ENCODE data around the gene LURAP1L.

DNA sequence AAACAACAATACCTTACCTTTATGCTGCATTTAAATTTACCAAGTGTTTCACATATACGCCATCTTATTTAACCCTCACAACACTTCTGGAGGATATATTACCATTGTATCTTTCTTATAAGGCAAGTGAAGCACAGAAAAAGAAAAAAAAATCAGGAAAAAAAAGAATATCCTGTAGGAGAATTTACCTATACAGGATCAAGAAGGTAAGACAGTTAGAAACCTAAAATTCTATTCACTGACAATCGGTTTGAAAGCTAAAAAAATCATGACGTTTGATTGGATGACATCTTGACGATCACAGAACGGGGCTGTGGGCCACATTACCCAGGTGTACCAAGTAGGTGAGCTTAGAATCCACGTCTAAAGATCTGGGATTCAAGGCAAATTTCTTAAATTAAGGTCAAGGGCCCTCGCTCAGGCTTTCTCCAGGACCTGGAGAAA is 909 bp downstream of the DMAC1 start:
- PRO-cap, 2 experiments = no peak in any of the 2 experiments
- RAMPAGE, long total RNA, 4 experiments = no peak in any of the 4 experiments

DNA sequence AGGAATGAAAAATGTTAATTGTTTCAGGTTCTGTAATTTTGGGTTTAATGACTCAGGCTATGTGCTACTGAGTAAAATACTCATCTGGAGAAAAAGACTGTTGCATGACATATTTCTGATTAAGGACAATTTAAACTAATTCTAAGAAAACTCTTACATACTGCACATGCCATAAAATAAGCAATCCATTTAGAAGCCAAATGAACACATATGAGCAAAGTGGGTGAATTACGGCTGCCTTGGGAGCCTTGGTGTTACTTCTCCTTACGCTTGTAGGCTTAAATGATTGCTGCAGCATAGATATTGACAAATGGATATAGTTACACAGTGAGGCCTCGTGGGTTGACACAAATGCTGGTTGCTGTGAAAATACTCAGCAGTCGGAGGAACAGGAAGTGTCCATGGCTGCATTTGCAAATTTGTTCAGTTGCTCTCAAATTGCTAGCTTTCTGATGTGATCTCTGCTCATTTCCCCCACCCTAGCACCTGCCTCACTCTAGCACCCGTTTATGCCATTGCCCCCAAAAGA is 174.9 kb upstream of the DMAC1 start:
- PRO-cap, 2 experiments = no peak in any of the 2 experiments
- RAMPAGE, long total RNA, 4 experiments = no peak in any of the 4 experiments

DNA sequence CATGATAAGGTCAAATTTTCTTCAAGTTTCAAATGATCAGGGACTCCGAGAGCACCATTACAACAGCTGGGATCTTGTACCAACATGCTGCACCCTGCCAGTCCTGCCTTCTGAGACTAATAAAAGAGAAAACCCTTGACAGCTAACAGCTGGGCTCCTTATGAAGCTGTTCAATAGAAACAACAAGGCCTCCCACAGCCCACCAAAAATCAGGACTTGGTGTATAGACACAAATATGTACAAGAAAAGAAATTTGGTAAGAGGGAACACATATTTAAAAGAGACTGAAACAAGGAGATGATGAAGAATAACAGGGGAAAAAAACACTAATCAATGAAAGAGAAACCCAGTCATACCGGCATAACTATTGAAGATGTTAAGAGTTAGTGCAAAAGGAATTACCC is 985.4 kb upstream of the DMAC1 start:
- PRO-cap, 2 experiments = no peak in any of the 2 experiments
- RAMPAGE, long total RNA, 4 experiments = no peak in any of the 4 experiments

- PRO-cap, 2 experiments = peak in 1 of 2 experiments; most common plus-strand start chr9:9090874 (in 1)
- RAMPAGE, long total RNA, 4 experiments = no peak in any of the 4 experiments
Observed at GRCh38 chr9:9090738-9091022, 1291.1 kb upstream of the DMAC1 start.

GRCh38 chr9:9441775-9442328 is 1171.0 kb downstream of the PTPRD start:
- PRO-cap, 2 experiments = no peak in any of the 2 experiments
- RAMPAGE, long total RNA, 4 experiments = start-site peak on the plus strand in 2 of 4 experiments, at chr9:9442057-9442063 at its widest, 178 to 408 reads per replicate

- PRO-cap, 2 experiments = no peak in any of the 2 experiments
- RAMPAGE, long total RNA, 4 experiments = no peak in any of the 4 experiments
Observed at GRCh38 chr9:9611967-9612498, 1000.8 kb downstream of the PTPRD start.

- PRO-cap, 2 experiments = peak in 2 of 2 experiments; most common plus-strand start chr9:12775023 (in 2)
- RAMPAGE, long total RNA, 4 experiments = start-site peak on the plus strand in 3 of 4 experiments, at chr9:12774956-12775037 at its widest, 29 to 205 reads per replicate
Observed at GRCh38 chr9:12774715-12775430, at the start of gene LURAP1L. LURAP1L (plus strand) TSS chr9:12775020.

DNA sequence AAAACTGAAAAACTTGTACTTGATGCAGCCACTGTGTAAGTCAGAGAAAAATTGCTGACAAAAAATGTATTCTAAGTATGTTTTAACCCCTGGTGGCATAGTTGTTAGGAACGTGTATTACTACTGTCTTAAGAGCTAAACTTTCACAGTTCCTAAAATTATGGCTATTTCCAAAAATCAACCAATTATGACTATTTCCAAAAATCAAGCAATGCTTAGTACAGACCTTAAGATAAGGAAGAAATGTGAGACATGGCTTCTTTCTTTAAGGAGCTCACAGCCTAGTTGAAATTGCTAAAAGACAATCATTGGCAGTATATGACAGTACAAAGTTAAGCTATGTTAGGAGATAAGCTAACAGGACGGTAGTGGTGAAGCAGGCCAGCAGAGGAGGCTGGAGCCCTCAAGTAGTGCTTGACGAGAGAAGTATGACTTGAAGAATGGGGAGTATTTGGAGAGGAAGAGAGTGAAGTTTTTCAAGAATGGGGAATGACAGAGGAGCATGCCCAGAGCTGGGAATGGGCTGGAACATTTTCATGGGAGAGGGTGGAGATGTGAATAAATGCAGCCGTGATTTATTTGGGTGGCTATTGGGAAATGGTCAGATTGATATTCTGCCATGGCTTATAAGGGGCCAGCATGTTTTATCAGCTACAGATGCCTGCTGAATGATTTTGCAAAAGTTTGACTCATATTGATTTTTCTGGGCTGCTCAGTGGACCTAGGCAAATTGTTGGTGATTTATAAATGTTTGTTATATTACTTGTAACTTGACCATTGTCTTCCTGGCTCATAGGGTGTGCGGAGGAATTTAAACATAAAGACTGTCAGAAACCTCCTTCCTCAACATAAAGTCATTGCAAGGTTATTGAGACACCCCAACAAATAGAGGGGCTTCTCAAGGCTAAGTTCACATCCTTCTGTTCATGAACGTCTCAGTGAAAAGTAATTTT is 43.7 kb downstream of the LURAP1L start:
- PRO-cap, 2 experiments = no peak in any of the 2 experiments
- RAMPAGE, long total RNA, 4 experiments = start-site peak on the plus strand in 1 of 4 experiments, centred at position 361 of the sequence, 5 reads per replicate

DNA sequence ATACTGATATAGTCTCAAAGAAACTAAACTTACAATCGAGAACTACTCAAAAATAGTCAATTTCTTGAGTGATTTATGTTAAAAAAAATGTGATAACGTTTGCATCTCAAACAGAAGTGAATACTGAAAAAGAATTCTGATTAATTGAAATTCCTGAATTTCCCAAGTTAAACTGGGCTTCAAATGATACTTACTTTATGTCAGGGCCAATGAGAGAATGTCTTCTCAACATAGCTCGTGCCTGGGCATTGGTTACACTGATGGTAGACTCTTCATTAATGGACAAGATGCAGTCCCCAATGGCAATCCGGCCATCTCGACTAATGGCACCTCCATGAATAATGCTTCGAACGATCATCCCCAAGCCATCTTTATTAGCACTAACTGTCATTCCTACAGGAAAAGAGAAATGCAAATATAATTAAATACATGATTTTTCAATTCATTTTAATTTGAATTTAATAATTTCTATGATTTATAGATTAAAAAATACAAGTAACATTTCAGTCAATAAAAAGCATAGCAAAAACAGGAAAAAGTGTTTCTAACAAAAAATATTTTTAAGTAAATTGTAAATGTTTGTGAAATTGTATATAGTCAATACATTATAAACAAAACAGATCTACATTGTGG is 111.2 kb downstream of the MPDZ start:
- PRO-cap, 2 experiments = no peak in any of the 2 experiments
- RAMPAGE, long total RNA, 4 experiments = start-site peak on the minus strand in 1 of 4 experiments, centred at position 328 of the sequence, 13 reads per replicate

DNA sequence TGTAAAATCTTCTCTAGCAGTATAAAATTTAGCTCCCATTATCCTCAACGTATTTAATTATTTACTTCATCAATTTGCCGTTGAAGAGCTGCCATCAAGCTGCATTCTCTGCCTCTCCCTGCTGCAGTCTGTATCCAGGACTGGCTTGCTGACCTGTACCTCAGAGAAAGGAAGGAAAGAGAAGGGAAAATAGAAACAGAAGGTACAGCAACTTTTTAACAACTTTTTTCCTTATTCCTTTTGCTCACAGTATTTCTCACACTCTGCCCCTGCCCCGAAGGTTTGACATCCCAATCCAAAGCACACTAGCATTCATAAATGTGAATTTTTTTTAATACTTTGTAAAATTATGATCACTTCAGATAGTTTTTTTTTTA is 248.1 kb upstream of the MPDZ start:
- PRO-cap, 2 experiments = no peak in any of the 2 experiments
- RAMPAGE, long total RNA, 4 experiments = no peak in any of the 4 experiments

GRCh38 chr9:13607935-13608696 is 328.6 kb upstream of the MPDZ start:
- PRO-cap, 2 experiments = peak in 1 of 2 experiments; most common minus-strand start chr9:13608138 (in 1)
- RAMPAGE, long total RNA, 4 experiments = no peak in any of the 4 experiments

- PRO-cap, 2 experiments = no peak in any of the 2 experiments
- RAMPAGE, long total RNA, 4 experiments = no peak in any of the 4 experiments
Observed at GRCh38 chr9:13728858-13729438, 449.5 kb upstream of the MPDZ start.

GRCh38 chr9:13787304-13787993 is 508.0 kb upstream of the MPDZ start:
- PRO-cap, 2 experiments = no peak in any of the 2 experiments
- RAMPAGE, long total RNA, 4 experiments = no peak in any of the 4 experiments

DNA sequence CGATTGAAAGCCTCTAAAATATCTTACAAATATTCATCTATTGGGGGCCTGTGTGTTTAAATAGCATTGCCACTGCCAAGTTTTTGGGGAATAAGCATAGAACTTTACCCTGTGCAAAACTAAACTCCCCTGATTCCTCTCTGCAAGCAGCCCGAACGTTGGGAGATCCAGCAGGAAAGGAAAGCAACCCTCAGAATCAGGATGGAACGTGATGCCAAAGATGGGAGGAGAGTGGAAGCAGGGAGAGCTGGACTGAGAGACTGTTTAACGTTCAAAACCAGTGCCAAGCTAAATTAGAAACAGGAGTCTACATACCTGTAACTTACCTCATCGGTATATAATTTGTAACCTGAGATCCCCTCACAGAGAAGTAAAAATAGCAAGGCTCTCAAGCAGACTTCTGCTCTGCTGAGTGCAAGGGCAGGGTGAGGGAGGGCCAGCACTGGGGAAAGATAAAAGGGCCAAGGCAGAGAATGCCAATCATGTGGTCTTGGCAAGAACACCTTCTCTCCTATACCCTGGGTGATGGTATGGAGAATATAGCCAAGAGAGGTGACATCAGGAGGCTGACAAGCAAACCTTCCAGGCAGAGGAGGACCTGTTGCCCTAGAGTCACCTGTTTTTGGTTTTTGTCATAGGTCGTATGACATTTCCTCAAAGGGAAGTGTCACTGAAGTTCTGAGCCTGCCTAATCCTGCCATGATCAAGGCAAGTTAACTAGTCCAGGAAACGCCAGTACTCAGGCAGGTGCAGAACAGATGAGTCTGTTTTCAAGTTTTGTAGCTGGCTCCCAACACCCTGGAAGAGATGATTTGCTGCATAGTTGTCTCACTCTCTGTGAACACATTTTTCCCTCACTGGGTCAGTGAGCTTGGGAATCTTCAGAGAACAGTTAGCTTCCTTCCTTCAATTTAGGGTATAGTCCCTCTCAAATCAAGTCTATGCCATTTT is 472.0 kb downstream of the NFIB start:
- PRO-cap, 2 experiments = peak in 1 of 2 experiments; most common plus-strand start position 735 of the sequence (in 1)
- RAMPAGE, long total RNA, 4 experiments = no peak in any of the 4 experiments

- PRO-cap, 2 experiments = no peak in any of the 2 experiments
- RAMPAGE, long total RNA, 4 experiments = no peak in any of the 4 experiments
Observed at GRCh38 chr9:14203278-14203840, 110.6 kb downstream of the NFIB start.

GRCh38 chr9:14221526-14222061 is 92.3 kb downstream of the NFIB start:
- PRO-cap, 2 experiments = no peak in any of the 2 experiments
- RAMPAGE, long total RNA, 4 experiments = no peak in any of the 4 experiments

DNA sequence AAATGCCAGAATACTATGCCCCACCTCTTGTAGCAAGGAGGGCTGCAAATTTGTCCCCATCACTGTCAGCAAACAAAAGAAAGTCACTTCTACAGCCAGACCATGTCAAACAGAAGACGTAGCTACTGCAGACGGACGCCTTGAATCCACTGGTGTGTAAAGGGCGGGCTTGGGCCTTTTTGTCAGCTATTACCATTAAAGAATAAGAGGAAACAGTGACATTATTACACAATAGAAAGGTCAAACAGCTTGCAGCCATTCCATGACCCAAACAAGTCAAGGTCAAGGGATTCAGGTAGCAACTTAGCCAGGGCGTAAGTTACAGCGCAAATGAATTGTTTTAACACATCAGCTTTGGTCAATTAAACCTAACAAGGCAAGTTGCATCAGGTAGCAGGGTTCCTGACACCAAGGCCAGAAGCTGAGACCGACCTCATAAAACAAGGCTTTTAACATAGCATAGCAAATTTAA is 15.4 kb downstream of the NFIB start:
- PRO-cap, 2 experiments = peak in 1 of 2 experiments; most common minus-strand start position 151 of the sequence (in 1)
- RAMPAGE, long total RNA, 4 experiments = no peak in any of the 4 experiments

GRCh38 chr9:14316610-14317385 is 2.9 kb upstream of the NFIB start:
- PRO-cap, 2 experiments = no peak in any of the 2 experiments
- RAMPAGE, long total RNA, 4 experiments = no peak in any of the 4 experiments

DNA sequence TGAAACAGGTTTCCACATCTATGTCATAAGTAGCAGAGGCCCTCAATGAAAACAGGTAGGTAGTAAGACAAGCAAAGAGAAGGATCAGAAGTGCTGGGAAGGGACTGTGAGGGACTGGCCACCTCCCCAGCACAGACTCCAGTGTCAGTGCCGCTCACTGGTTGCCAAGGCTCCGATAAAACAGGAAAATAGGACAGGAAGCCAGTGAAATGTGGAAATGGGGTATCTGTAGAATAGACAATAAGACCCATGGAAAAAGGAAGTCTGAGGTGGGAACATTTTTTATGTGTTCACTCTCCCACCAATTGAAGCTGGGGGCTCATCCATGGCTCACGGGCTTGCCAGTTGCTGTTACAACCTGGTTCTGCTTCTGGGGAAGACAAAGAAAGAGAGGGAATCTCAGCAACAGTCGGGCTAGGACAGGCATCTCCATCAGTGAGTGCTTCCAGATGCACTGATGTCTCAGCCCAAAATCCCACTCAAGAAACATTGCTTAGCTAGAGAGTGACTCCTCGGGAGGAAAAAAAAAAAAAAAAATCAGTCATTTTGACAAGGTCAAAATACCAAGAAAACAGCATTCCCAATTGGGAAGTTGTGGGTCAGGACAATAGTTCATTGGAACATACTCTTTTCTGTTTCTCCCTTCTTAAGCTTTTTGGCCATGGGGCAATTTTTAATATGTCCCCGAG is 27.6 kb upstream of the NFIB start:
- PRO-cap, 2 experiments = no peak in any of the 2 experiments
- RAMPAGE, long total RNA, 4 experiments = no peak in any of the 4 experiments

DNA sequence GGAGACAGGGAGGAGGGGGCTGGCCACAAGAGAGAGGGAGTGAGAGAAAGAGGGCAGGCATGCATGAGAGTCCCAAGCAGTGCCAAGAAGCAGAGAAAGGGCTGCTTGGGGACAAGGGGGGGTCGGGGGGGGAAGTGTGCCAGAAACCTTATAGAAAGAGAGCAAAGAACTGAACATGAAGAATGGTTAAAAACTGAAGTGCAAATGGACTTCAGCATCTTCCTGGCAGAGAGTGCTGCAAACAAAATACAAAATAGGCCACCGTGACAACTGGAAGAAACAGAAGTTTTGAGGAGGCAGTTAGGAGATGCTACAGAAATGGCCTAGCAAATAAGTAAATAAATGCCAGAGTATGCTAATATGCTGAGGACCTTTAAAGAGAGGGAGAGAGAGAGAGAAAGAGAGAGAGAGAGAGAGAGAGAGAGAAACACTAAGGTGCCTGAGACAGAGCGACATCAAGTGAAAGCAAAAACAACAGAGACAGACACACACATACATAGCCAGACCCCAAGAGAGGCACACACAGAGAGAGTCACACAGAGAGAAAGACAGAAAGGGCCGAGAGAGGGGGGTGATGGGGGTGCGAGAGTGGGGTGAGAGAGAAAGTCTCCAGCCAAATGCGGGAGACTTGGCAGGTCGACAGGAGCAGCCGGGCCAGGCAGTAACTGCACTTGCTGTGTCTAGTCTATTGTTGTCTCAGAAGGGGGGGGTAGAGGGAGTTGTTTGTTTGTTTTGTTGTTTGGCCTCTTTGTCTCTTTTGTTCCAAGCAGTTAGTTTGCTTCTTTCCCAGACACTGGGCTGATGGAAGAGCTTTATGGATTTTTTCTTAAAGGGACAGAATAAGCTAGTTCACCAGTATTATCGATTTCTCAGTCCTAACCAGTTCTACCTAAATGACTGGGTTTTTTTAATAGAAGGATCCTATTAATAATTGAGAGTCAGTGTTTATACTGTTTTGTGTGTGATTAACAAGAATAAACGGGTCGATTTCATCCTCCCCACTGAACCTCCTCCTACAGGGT is 30.1 kb upstream of the NFIB start:
- PRO-cap, 2 experiments = no peak in any of the 2 experiments
- RAMPAGE, long total RNA, 4 experiments = no peak in any of the 4 experiments